Cardiac atrium fibroblast (primary cell): ENCODE measurements around a stretch of chr10.

DNA sequence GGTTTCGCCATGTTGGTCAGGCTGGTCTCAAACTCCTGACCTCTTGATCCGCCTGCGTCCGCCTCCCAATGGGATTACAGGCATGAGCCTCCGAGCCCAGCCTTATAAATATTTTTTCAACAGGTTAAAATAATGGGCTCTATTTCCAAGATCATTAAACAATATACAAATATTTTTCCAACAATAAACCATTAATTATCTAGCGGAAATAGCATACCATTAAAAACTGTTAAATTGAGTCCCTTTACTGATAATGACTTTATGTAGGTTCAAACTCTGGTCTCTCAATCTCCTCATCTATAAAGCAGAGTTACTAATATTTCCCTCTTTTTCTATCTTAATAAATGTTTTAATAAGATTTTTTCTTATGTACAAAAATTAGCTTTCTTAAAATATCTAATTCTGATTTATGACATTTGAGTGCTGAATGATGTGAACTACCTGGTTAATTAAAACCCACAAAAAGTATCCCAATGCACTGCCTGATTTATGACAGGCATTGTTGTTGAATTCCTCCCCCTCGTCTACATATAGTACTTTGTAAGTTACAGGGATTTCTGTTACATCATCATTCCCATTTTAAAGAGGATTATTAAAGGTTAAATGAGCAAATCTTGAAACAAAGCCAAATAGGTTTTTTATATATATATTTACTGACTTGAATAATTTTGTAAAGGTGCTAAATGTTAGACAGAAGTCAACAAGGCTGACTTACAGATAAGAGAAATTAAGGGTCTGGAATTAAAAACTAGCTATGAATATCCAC, 91.0 kb downstream of the NRBF2 start:
- RAMPAGE, long total RNA = no peak

- RAMPAGE, long total RNA = no peak
Observed at GRCh38 chr10:63242131-63242538, 109.0 kb downstream of the NRBF2 start.

- RAMPAGE, long total RNA = no peak
Observed at GRCh38 chr10:63256393-63257072, 123.4 kb downstream of the NRBF2 start.

DNA sequence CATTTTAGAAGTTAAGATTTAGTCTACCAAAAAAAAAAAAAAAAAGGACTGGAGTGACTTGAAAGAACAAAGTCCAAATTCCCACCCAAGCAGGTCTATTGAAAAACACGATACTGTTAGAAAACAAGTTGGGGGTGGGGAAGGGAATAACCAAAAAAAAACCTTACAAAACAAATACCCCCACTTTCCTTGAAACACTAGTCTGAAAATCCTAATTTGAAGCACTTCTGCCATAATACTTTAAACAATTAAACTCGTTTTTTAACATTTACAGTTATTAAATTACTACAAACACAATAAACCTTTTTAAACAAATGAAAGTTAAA, 135.0 kb downstream of the NRBF2 start:
- RAMPAGE, long total RNA = no peak

- RAMPAGE, long total RNA = no peak
Observed at GRCh38 chr10:63597918-63598188, 76.7 kb downstream of the REEP3 start.

GRCh38 chr10:64036314-64037001, 515.3 kb downstream of the REEP3 start:
- RAMPAGE, long total RNA = no peak

GRCh38 chr10:64196911-64197340, 675.7 kb downstream of the REEP3 start:
- RAMPAGE, long total RNA = no peak

GRCh38 chr10:65570090-65571137, 1355.4 kb upstream of the LRRTM3 start:
- RAMPAGE, long total RNA = no peak

DNA sequence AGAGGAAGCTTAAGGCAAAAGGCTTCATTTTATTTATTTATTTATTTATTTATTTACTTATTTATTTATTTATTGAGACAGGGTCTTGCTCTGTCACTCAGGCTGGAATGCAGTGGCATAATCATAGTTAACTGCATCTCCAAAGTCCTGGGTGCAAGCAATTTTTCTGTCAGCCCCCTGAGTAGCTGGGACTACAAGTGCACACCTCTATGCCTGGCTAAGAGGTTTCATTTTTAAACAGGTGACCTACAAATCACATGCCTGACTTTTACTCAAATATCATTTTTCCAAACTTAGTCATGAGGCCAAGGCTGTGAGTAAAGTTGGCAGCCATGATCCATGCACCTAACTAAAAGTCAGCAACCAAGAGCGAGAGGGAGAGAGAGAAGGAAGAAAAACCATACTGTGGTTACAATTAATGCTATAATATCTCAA, 1305.3 kb upstream of the LRRTM3 start:
- RAMPAGE, long total RNA = no peak

DNA sequence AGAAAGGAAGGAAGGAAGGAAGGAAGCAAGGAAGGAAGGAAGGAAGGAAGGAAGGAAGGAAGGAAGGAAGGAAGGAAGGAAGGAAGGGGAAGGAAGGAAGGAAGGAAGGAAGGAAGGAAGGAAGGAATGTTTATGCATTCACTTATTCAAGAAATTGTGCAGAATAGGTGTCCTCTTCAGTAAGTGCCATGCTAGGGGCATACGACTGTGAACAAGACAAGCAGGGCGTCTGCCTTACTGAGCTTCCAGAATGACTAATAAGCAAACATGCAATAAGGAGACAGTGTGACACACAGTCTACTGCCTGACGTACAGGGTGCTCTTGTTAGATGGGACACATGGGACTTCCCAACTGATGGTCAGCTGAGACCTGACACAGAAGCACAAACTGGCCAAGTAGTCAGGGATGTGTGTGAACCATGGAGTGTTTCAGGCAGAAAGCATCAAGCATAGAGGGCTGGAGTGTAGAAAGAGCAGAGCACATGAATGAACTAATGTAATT, 18.2 kb downstream of the DNAJC12 start:
- RAMPAGE, long total RNA = no peak

GRCh38 chr10:67828711-67829327, 9.2 kb downstream of the DNAJC12 start:
- RAMPAGE, long total RNA = no peak

- RAMPAGE, long total RNA = no peak
Observed at GRCh38 chr10:67888869-67889644, 4.6 kb downstream of the SIRT1 start.

GRCh38 chr10:67951782-67952341, 67.4 kb downstream of the SIRT1 start:
- RAMPAGE, long total RNA = no peak

GRCh38 chr10:68005417-68006144, 69.5 kb downstream of the HERC4 start:
- RAMPAGE, long total RNA = no peak

- RAMPAGE, long total RNA = no peak
Observed at GRCh38 chr10:68087423-68088069, 12.5 kb upstream of the HERC4 start.

DNA sequence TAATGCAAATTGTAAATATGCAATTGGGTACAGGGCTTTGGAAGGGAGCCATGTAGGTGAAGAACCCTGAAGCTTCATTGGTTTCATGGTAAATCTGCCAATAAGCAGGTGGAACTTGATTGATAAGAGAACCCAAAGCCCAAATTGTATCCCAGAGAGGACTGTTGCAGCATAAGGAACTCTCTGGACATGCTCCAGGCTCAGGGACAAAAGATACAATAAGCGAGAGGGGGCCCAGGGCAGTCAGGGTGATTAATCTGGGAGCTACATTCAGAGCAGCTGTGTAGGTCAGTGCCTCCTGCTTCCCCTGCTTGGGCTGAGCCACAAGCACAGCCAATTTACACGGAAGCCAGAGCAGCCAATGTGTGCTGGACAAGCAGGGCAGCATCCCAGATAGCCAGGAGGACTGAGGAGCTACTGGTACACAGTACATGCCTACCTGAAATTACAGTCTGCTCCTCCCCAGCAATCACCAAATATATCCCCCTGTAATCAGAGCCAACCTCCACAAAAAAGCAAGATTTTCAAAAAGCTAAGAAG, 24.2 kb downstream of the MYPN start:
- RAMPAGE, long total RNA = no peak

DNA sequence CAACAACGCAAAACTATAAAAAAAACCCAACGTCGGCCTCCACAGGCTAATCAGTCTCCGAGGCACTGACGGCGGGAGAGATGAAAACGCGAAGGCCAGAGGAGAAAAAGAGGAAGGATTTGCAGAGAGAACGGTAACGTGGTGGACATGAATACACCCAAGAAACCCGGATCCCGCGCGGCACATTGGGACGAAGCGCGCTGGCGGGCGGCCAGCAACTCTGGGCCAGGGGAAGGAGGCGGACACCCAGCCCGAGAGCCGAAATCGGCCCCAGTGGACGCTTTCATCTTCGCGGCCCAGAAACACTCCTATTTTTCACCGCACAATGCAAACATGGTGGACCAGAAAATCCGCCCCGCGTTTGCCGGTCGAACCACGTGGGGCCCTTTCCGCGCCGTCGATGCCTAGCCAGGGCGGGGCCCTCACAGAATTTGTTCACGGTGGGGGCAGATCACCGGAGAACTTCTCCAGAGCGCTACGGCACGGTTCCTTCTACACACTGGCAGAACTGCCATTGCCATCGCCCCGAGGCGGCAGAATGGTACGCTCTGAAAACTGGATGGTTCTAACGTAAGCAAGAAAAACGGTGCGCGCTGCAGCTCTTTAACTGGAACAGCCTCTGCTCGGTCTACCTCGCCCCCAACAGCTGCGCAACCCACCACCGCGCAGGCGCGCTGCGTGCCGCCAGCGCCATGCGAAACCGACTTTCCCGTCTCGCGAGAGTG, 433 bp upstream of the HNRNPH3 start:
- RAMPAGE, long total RNA = no peak

DNA sequence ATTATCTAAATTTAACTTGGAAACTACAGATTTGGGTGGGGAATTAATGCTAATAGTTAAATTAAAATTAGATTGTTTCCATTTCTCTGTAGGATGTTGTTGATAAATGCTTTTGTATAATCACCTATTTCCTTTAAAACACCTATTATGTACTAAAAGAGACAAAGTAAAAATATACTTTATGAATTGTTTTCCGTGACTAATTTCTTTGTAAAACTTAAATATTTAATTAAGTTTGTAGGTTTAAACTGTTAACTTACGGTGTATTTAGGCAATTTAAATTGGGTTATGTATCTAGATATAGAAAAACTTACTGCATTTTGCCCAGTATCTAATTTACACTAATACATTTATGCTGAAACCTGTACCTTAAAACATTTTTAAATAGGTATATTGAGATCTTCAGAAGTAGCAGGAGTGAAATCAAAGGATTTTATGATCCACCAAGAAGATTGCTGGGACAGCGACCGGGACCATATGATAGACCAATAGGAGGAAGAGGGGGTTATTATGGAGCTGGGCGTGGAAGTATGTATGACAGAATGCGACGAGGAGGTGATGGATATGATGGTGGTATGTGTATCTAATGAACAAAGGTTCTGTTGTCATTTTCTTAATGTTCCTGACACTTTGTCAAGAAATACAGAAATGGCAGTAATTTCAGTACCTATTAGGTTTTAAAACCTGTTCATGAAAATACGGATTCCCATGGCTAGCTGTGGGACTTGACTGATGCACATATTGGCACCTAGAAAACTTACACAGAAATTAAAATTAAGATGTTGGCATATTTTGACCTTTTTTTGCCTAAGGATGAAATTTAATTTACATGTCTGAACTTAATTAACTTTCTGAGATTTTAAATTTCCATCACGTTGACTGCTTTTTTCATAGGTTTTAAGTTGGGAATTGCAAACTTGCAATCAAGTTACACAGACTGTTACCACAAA, 5.7 kb upstream of the PBLD start:
- RAMPAGE, long total RNA = no peak

GRCh38 chr10:68560936-68561253, 758 bp downstream of the TET1 start:
- RAMPAGE, long total RNA = no peak

DNA sequence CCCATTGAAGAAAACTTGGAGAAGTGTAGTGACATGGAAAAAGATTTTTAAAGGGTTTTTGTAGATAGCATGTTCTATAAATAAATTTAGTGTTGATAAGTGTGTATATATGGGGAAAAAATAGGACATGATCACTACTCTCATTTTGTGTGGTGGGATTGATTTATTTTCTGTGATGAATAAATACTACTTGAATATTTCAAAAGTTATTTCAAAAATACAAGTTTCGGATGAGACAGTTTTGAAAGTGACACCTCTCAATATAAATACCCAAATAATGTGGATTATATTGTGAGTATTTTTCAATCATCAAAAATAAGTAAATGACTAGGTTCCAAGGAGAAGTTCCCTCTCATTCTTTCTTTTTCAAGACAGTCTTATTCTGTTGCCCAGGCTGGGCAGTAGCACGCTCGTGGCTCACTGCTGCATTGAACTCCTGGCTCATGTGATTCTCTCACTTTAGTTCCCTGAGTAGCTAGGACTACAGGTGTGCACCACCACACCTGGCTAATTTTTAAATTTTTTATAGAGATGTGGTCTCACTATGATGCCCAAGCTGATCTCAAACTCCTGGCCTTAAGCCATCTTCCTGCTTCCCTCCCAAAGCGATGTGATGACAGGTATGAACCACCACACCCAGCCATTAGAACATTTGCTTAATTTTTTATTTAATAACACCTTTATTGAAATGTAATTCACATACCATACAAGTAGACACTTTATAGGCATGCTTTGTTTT, 47.3 kb upstream of the STOX1 start:
- RAMPAGE, long total RNA = no peak